Esophagus muscularis mucosa (tissue), 4 donors: ENCODE measurements around a stretch of chr2.

DNA sequence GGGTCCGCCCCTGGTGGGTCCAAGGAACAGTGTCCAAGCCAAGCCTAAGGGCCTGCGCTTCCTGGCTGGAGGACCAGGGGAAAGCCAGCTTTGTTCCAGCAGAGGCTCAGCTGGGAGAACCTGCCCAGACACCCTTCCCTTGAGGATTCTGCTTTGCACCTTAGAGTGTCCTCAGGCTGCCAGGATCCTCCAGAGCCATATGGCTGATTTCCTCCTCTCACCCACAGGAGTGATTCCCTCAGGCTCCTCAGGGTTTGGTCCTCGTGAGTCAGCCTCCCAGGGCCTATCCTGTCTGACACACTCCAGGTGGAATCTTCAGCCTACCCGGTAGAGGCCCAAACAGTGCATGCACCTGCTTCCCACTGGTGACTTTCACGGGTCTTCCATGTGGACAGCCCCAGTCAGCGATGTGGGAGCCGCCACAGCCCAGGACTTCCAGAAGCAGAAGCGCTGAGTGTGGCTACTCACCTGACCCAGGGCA is 73.3 kb downstream of the TFCP2L1 start:
- PRO-cap, result no peak
- RAMPAGE, long total RNA, 4 experiments, result no peak in any of the 4 experiments

- PRO-cap, result no peak
- RAMPAGE, long total RNA, 4 experiments, result no peak in any of the 4 experiments
These were observed 71.8 kb downstream of the TFCP2L1 start for GRCh38 chr2:121213138-121213762.

GRCh38 chr2:121346838-121347578 is 62.0 kb upstream of the TFCP2L1 start:
- PRO-cap, result no peak
- RAMPAGE, long total RNA, 4 experiments, result no peak in any of the 4 experiments

GRCh38 chr2:121567980-121568542 is 81.2 kb downstream of the CLASP1 start:
- PRO-cap, result no peak
- RAMPAGE, long total RNA, 4 experiments, result no peak in any of the 4 experiments

DNA sequence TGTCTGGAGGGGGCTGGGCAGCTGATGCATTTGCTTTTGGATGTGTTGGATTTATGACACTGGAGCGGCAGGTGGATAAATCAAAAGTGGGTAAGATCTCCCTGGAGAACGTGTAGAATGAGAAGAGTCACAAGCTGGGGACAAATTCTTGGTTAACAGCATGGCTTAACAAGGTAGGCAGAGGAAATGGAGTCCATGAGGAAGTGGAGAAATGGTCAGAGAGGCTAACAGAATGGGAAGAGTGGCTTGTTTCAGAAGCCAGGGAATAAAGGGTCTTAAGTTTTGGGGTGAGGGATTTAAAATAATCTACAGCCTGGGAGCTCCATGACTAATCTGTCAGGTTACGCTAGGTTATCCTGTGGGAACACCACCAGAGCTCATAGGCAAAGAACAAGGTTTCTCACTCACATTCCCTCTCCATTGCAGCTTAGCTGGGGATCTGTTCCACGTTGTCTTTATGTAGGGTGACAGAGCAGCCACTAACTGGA is 12.8 kb downstream of the TSN start:
- PRO-cap, result no peak
- RAMPAGE, long total RNA, 4 experiments, result no peak in any of the 4 experiments

DNA sequence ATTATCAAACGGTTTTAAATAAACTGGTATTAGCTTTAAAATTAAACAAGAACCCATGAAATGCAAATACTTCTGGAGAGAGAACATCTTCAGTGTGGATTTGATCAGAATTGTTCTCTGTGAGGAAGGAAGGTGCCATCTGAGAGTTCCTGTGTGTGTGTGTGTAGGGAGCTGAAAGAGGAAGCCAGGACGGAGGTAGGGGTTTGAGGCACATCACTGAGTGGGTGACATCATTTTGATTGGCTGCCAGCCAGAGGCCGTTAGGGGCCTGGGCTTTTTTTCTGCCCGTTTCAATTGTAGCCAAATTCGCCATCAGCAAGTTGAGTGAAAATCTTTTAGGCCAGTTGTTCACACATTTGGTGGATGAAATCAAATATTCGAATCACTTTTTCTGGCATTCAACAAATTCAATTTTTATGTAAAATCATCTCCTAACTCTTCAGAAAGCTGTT is 48.9 kb downstream of the TSN start:
- PRO-cap, result no peak
- RAMPAGE, long total RNA, 4 experiments, result no peak in any of the 4 experiments

GRCh38 chr2:121975015-121975508 is 219.6 kb downstream of the TSN start:
- PRO-cap, result no peak
- RAMPAGE, long total RNA, 4 experiments, result no peak in any of the 4 experiments

DNA sequence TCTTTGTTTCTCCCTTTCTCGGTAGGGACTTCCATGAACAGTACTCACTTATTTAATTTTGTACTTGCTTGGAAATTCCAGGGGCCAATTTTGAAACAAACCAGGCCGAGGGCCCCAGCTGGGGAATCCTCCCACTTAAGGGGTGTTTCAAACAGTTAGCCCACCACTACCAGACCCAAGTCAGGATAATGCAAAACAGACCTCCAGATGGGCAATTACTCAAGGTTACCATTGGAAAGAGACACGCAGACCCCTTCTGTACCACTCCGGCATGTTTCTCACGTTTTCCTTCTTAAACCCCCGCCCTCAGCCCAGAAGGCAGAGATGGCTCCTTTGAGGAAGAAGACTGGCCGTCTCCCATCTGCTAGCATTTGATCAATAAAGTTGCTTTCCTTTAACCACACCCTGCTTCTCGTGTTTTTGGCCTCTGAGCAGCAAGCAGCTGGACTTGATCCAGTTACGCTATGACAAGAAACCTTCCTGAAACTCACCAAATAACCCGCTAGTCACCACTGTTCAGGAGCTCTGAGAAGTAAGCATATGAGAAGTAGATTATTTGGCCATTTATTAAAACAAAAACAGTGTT is 1012.4 kb upstream of the GYPC start:
- PRO-cap, result no peak
- RAMPAGE, long total RNA, 4 experiments, result no peak in any of the 4 experiments

GRCh38 chr2:125696558-125696841 is 959.5 kb upstream of the GYPC start:
- PRO-cap, result no peak
- RAMPAGE, long total RNA, 4 experiments, result no peak in any of the 4 experiments

GRCh38 chr2:126212691-126213273 is 443.2 kb upstream of the GYPC start:
- PRO-cap, result no peak
- RAMPAGE, long total RNA, 4 experiments, result no peak in any of the 4 experiments

- PRO-cap, result no peak
- RAMPAGE, long total RNA, 4 experiments, result no peak in any of the 4 experiments
These were observed 97.9 kb upstream of the GYPC start for GRCh38 chr2:126558156-126558355.

DNA sequence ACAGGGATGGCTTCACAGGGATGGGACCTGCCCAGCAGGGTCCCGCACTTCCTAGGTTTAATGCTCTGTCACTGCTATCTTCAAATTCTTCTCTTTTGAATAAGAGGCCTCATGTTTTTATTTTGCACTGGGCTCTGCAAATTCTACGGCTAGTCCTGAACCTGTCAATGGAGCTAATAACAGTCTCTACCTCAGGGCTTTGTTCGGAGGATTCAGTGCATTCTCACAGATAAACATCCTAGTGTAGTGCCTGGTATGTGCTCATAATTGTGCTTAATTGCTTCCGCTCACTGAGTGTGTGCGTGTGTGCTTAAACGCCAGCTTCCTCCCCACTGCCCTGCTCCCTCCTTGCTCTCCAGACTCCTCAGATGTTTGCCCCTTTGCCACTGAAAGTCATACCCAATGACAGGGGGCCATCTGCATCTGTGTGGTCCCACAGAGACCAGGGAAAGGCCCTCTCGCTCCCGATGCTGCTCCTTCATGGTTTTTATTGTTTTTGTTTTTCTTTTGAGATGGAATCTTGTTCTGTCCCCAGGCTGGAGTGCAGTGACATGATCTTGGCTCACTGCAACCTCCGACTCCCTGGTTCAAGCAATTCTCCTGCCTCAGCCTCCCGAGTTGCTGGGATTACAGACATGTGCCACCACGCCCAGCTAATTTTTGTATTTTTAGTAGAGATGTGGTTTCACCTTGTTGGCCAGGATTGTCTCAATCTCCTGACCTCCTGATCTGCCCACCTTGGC is 6.8 kb downstream of the GYPC start:
- PRO-cap, result no peak
- RAMPAGE, long total RNA, 4 experiments, result no peak in any of the 4 experiments

GRCh38 chr2:126695876-126696862 is 40.2 kb downstream of the GYPC start:
- PRO-cap, result no peak
- RAMPAGE, long total RNA, 4 experiments, result no peak in any of the 4 experiments

DNA sequence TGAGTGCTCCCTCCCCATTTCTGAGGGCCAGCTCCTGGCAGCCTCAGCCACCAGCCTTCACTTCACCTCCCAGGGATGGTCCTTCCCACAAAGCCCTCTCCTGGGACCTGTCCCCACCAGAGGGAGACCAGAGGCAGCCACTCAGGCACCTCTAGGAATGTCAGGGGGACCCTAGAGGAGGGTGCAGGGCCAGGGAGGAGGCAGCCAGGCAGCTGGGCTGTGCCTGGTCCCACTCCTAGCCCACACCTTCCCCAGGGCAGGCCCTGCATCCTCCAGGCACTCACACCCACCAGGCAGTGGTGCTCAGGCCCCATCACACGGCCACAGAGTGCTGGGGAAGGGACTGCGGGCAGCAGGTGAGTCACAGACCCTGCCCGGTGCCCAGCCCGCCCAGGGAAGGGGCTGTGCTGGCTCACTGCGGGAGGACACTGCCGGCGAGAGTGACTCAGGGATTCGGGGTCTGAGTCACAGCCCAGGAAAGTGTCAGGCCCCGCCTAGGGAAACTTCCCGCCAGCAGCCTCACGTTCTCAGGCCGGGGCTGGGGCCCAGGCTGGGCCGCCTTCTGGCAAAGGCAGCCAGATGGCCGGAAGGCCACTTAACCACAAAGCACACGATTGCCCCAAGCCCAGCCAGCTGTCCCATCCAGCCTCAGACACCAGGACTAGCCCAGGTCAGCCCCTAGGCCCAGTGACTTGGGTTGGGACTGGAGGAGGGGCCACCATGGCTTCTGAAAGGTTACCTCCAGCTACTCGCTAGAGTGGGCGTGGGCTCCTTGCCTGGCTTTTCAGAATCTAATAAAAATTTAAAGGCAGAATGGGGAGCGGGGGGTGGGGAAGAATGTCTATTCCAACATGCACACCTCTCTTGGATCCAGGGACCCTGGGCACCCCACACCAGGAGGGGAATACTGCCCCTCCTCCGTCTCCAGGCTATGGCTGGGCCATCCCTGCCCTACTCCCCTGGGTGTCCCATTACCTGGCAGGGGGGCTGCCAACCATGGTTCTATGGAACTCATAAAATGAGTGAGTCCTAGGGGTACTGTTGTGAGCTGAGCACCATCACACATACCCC is 42.1 kb downstream of the BIN1 start:
- PRO-cap, result bidirectional peak, plus-strand start at position 522 of the sequence, minus-strand start at position 298 of the sequence
- RAMPAGE, long total RNA, 4 experiments, result start-site peak on the minus strand in 2 of 4 experiments, centred at positions 378 to 385 of the sequence, 8 to 11 reads per replicate

DNA sequence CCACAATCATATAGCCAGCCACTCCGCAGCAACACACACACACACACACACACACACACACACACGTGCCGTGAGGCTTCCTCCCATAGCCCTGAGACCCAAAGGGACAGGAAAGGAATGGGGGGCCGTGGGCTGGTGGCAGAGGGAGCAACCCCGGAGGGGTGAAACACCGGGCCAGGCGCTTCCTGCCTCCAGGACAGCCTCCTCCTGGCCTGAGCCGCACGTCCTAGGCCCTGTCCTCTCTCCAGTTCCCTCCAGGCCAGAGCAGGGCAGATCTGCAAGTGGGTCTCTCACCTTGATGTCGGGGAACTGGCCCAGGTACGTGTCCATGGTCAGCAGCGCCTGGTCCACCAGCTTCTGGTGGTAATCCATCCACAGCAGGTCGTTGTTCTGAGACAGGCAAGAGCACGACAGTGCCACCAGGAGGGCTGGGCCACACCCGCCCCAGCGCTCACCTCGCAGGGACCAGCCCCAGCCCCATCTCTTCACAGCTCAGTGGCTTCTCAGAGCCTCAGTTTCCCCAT is 37.2 kb downstream of the BIN1 start:
- PRO-cap, result no peak
- RAMPAGE, long total RNA, 4 experiments, result no peak in any of the 4 experiments

DNA sequence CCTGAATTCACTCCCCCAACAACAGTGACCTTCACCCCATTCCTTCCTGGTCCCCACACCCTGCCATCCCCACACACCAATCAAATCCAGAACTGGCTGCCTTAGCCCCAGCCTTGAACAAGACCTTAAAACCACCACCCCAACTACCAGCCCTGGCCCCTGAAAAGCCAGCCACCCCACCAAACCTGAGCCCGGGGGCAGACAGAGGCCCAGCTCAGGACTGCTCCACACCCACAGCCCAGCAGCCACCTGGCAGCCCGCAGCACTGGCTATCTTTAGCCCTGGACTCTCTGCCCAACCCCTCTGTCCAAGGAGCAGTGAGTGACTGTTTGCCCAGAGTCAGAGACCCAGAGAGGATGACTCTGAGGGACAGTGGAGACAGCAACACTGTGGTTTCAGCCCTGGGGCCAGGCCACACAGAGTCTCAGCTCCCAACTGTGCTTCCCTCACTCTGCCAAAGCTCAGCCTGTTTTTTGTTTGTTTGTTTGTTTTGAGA is 32.7 kb downstream of the BIN1 start:
- PRO-cap, result bidirectional peak, plus-strand start at position 387 of the sequence, minus-strand start at position 267 of the sequence
- RAMPAGE, long total RNA, 4 experiments, result no peak in any of the 4 experiments

GRCh38 chr2:127179713-127180224 is 40.3 kb downstream of the CYP27C1 start:
- PRO-cap, result no peak
- RAMPAGE, long total RNA, 4 experiments, result no peak in any of the 4 experiments

DNA sequence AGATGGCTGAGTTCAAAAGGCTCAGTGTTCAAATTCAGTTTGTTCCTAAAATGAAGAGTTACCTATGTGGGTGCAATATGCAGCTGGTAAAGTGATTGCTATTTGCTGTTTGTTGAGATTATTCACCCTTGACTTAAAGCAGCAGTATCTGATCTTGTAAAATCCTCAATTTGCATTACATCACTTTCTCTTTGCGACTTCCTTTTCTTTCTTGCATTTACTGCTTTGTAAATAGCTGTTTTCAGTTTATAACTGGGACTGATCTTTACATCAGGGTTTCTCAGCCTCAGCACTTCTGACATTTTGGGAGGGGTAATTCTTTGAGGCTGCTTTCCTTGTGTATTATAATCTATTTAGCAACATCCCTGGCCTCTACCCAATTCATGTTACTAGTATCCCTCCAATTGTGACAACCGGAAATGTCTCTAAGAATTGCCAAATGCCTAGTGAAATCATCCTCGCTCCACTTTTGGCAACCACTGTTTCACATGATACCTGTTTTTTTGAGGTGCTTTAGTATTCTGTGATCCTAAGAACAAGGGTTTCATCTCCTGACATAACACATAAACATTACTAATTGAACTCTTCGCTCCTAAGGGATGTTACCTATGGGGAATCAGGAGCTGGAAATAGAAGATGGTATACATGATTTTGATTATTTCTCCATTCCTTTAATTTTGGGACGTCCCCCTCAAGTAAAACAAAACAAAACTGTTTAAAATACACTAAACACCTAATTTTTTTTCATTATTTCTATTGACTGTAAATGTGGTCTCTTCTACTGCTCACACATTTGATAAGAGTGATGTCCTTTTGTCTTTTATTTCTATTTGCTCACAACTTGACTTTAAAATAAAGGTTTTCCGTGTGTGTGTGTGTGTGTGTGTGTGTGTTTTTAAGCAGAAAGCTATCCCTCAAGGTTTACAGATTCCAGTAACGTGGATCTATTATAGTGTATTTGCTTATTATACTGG is 12.3 kb upstream of the ERCC3 start:
- PRO-cap, result no peak
- RAMPAGE, long total RNA, 4 experiments, result no peak in any of the 4 experiments

GRCh38 chr2:127388407-127388903 is 680 bp upstream of the MAP3K2 start:
- PRO-cap, result no peak
- RAMPAGE, long total RNA, 4 experiments, result no peak in any of the 4 experiments

- PRO-cap, result no peak
- RAMPAGE, long total RNA, 4 experiments, result no peak in any of the 4 experiments
These were observed 13.1 kb upstream of the PROC start for GRCh38 chr2:127405205-127405506.